Mononuclear cell (primary cell): ENCODE measurements around a stretch of chr14.

DNA sequence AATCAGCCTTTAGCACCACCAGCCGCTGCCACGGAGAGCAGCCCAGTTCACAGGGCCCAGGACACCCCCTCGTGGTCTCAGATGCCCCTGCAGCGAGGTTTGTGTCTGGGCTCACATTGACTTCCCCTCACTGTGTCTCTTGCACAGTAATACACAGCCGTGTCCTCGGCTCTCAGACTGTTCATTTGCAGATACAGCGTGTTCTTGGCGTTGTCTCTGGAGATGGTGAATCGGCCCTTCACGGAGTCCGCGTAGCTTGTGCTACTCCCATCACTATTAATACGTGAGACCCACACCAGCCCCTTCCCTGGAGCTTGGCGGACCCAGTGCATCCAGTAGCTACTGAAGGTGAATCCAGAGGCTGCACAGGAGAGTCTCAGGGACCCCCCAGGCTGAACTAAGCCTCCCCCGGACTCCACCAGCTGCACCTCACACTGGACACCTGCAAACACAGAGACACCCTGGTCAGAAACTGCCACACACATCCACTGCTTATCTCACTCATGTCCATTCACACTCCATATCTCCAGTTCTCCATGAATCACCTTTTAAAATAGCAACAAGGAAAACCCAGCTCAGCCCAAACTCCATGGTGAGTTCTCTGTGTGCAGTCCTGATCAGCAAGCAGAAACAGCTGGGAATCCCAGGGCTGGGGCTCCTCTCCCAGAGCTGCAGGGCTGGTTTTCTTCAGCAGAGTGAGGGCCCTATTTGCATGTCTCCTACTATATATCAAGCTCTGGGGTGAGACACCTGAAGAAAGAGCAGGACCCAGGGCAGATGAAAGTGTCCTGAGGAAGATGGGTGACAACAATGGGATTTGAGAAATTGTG, 1284.1 kb downstream of the TMEM121 start:
- RRBS: no CpG with 5 or more reads among the region's 15 CpGs

DNA sequence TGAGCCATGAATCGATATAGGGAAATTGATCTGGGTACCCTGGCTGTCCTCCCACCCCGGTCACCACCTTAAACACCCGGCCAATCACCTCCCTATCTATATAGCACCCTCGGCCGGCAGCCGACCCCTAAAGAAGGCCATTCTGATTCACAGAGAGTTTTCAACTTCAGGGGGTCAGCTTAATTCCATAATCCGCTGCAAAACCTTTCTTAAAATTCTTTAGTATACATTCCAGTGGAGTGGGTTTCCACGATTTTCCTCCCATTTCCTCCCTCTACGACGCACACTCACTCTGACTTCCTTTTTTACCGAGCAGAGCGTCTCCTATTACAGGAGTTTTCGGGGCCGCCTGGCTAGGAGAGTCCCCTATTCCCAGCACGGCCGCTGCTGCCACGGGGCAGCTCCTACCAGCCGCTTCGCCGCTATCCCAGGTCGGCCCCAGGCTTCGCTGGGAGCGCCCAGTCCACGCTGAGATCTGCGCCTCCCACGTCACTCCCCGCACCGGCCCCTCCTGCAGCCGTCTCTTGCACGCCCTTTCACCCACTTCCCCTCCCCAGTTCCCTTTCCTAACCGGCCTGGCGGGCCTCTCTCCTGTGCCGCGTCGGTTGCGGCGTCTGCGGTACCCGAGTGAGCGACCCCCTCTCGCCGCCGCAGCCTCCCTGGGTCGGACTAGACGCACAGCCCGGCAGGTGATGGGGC, 1318.1 kb downstream of the TMEM121 start:
- RRBS: 1% methylated on average over 12 of the region's 46 CpGs

GRCh38 chr14:106851285-106851843, 1325.0 kb downstream of the TMEM121 start:
- RRBS: 87% methylated on average over 1 of the region's 9 CpGs